Peritoneum (tissue), 1 donor: ENCODE data around the gene MITF.

DNA sequence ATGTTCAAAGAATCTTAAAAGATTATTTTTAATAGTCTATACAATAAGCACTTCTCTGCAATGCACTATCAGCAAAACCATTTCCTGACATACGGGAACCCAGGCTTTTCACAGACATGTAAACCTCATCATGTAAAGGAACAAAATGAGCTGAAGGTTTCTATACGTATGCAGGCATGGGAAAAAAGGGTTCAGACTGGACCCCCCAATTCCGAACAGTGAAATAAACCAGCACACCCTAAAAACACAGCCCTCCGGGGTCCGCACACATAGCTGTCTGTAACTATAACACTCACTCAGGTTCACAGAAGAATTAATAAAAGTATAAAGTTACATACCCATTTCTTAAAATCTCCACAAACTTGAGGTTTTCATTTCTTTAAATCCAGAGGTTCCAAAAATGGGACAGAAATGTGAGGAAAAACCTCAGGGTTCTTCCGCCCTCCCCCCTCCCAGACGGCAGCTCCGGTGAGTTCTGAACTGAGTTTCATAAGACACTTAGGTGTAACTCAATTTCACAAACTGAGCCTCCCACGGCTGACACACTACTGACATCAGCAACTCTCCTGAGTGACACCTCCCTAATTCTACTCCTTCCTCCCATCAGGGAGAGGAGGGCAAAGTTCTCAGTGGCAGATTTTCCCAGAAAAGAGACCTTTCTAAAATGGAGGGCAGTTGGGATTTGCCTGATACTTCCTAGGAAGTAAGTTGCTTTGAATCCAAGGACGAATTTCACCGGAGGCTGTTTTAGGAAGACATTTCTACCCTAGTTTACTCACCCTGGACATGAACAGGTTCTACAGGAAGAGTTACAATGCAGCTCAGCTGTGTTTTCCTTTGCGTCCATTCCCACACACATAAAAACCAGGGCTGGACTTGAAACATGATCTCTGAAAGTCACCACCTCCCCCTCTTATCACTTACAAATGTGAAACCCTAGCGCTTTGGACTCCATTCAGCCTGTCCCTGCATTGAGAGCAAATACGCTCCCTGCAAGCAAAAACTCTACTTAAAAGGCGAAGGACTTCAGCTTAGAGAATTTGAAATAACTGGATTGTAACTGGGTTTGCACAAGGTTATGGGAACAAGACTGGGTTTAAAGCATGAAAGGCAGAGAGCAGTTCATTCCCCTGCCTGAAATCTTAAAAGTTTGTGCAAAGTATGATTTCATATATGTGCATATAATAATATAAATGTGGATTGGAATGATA lies 78.0 kb upstream of the LMOD3 start:
- PRO-cap = no peak

- PRO-cap = no peak
Observed at GRCh38 chr3:69326762-69327427, 59.0 kb downstream of the FRMD4B start.

DNA sequence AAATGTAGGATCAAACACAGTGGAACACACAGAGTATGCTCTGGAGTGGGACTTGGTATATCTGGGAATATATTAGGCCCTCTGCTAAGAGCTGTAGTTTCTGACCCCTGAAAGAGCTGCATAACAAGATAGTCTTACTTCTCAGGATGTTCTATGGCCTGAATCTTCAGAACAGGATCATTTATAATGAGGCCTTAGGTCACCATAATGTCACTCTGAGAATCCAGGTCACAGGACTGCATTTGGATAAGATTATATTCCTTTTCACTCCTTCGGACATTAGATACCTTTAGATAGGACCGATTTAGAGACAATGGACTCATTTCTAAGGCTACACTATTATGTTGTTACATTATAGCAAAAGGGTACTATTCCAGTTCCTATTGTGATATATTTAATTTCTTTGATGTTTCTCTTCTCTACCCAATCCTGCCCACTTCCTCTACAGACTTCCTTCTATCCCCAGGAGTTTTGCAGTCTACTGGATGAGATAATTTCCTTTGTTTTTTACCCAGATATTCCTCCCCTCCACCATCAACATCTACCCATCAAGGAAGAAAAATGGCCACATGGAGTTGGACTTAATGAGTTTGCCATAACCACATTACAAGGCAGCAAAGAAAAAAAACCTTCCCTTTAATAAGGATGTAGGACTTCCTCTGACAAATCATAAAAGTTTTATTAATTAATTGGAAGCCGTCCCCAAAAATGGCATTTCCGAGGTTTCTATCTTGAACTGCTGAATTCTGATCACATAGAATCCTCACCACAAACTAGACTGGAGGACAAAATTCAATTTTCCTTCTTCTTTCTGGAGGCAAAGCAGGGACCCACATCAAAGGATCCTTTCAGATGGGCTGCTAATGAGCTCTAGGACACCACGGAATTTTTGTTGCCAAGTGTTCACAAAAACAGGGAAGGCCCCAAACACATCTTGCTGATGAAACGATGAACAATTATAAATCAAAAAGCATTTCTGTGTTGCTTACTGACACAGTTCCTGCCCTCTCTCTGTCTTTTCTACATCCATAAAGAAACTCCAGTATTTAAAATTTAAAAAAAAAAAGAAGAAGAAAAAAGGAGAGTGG lies 33.5 kb downstream of the FRMD4B start:
- PRO-cap = no peak

DNA sequence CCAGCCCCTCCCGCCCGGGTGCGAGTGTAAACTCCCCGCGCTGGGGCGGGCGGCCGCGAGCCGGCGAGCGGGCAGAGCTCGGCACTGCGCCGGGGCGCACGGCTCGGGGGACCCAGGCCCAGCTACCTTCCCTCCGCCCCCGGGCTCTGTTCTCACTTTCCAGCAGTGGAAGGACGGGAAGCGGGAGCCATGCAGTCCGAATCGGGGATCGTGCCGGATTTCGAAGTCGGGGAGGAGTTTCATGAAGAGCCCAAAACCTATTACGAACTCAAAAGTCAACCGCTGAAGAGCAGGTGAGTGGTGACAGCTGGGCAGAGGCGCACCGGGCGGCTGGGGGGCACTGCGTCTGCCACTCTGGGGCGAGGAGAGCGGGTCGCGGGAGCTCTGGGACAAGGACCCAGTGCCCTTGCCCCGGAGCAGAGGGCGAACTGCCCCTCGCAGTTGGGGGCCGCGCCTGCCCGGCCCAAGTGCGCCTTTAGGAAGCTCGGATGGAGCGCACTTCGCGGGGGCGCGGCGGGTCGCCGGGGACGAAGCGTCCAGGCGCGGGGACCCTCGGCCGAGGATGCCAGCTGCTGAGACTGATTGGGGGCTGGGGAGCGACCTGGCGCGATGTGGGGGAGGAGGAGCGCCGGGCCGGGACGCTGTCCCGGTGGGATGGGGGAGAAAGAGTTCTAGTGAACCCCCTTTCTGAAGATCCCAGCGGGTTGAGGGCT lies at the start of gene MITF:
Gene MITF, plus strand, starts transcription at position 56 of the 713 bp plus-strand sequence.
- PRO-cap = unidirectional peak, plus-strand start at position 56 of the sequence

- PRO-cap = no peak
Observed at GRCh38 chr3:70980946-70981503, 602.5 kb downstream of the FOXP1 start.

GRCh38 chr3:70982357-70983423 lies 600.8 kb downstream of the FOXP1 start:
- PRO-cap = no peak

DNA sequence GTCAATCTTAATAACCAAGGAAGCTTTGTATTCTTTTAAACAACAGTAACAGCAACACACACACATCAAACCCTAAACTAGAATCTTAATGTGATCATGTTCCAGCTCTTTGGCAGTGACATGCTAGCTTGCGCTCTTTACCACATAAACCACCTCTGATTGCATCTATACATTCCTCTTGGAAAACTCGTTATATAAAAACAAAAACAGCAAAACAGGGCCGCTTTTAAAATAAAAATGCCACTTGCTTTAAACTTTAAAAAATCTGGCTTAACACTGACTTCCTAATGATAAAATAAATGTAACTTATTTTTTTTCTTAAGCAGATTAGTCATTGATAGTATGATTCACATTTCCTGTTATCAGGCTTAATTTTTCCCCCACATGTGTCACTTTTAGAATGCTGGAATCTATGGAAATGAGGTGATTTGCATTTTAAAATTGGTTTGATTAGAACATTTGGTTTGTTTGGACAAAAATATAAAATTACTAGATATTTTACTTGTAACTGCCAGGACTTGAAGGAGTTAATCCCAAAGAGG lies 520.1 kb downstream of the FOXP1 start:
- PRO-cap = no peak

GRCh38 chr3:71066139-71066645 lies 517.3 kb downstream of the FOXP1 start:
- PRO-cap = no peak

DNA sequence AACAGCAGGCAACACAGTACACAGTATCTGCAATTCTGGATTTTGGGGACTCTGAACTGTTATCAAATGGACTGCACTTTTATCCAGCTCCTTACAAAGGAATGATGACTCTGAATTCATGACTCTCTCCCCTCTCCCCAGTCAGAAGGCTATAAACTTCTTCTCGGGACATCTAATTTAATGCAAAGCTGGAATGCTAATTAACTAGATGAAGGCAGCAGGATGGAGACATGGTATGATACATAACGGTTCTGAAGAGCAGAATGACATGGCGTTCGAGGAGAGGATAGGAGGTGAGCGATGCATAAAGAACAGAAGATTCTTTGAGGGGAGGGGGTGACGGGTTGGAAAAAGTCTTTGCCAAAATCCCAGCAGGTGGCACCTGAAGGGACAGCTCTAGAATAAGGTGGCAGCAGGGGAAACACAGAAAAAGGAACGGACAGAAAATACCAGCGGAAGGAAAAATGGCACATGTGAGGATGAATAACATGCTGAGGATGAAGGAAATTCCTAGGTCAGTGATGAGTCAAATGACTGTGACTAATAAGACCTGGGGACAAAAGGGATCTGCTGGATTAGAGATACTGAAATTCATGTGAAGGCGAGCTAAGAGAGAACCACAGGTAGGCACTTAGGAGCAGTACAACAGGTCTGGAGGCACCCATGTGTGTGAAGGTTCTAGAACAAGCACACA lies 482.7 kb downstream of the FOXP1 start:
- PRO-cap = no peak

- PRO-cap = no peak
Observed at GRCh38 chr3:71210180-71211025, 373.1 kb downstream of the FOXP1 start.

- PRO-cap = no peak
Observed at GRCh38 chr3:71249096-71249634, 334.4 kb downstream of the FOXP1 start.

- PRO-cap = no peak
Observed at GRCh38 chr3:71455966-71456563, 127.5 kb downstream of the FOXP1 start.

- PRO-cap = no peak
Observed at GRCh38 chr3:71515455-71516094, 68.0 kb downstream of the FOXP1 start.

- PRO-cap = no peak
Observed at GRCh38 chr3:71547655-71548237, 35.8 kb downstream of the FOXP1 start.

DNA sequence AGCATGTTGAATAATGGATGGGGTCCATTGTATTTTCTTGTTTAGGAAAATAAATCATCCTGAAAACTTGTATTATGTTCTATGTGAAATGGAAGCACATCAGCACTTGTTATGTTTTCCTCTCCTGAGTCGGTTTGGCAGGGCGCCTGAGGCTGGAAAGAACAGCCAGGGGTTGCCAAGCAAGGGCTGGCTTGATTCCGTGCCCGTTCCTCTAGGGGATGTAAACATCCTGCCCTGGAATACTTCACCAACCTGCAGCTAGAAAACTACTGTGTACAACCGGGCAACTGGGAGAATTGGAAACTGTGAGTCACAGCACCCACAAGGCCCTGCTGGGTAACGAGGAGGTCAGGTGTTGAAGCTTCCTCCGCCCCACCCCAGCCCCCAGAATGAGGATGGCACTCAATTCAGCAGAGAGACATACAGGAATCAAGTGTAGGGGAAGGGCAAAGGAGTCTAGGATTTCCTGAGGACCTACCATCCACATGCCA lies 67.1 kb downstream of the EIF4E3 start:
- PRO-cap = no peak

- PRO-cap = no peak
Observed at GRCh38 chr3:71726155-71726764, 1.1 kb upstream of the EIF4E3 start.

DNA sequence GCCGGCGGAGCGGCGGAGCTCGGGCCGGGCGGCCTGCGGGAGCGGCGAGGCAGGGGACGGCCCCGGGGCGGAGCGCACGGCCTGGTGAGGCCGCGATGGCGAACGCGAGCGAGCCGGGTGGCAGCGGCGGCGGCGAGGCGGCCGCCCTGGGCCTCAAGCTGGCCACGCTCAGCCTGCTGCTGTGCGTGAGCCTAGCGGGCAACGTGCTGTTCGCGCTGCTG lies 210 bp downstream of the GPR27 start:
- PRO-cap = no peak

DNA sequence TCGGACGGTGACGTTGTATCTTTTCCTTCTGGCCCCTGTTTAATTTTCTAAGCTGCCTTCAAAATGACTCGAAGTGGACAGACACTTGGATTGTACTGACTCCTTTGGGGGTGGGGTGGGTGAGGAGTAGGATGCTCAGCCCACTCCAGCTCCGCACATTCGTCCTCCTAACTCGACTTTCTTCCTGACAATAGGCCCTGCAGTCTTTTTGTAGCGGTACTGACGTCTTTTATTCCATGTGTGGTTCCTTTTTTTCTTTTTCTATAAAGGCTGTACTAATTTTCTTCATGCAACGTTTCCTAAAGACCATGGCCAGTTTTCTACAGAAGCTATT lies 1.5 kb downstream of the GPR27 start:
- PRO-cap = no peak

- PRO-cap = no peak
Observed at GRCh38 chr3:72031432-72031884, 246.5 kb upstream of the PROK2 start.

DNA sequence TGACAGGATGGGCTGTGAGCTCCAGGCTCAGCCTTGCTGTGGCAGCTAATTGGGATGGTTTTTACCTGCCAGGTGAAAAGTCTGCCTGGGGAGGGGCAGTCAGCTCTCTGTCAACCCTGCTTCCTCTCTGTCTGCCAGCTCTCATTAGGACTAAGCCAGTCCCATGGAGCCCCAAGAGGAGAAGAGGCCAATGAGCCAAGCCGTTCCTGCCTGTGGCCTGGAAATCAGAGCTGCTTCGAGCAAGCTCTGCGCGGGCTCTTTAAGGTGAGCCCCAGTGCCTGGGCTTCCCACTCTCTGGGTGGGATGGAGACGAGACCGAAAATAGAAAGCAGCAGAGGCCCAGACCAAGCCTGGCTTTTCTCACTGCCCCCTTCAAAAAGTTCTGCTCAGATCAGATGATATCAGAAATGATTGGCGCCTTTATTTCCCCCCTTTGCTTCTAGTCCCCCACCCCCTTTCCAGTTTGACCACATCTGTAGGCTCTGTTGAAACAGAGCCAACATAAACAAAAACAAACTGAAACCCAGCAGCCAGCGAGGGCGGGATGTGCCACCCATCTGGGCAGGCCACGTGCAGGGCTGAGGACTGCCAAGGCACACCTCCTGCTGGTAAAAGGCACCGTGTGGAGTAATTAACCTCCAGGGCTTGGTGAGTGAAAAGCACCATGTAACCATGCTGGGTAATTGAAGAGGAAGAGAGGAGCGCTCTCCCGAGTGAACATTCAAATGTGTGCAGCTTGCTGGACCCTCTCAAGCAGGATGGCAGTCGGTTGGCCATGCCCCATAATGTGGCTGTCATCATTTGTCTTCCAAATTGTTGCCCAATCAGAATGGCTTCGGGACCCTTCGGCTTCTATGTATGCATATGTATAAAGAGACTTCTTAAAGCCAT lies 471.0 kb upstream of the PROK2 start:
- PRO-cap = no peak